Umbilical cord (tissue), 2 donors: ENCODE results near the genes UBASH3A, WDR4 and H2BC12L.

- RAMPAGE, long total RNA = no peak
Observed at GRCh38 chr21:42299124-42300015, 15.8 kb downstream of the TFF3 start.

DNA sequence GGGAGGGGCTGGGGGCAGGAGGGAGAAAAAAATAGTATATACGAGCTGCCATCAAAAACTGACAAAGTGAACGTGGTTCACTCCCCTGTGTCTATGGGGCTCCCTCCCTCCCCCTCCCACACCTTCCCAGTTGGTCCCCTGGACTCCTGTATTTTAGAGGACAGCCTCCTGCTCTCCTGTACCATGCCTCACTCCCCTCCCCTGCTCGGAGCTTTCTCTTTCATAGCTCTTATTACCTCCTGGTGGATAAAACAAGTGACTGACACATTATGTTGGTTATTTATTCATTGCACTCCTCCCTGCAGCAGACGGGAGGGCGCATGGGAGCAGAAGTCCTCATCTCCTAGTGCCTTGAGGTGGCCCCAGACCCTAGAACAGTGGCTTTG, 979 bp upstream of the TFF1 start:
- RAMPAGE, long total RNA = no peak

DNA sequence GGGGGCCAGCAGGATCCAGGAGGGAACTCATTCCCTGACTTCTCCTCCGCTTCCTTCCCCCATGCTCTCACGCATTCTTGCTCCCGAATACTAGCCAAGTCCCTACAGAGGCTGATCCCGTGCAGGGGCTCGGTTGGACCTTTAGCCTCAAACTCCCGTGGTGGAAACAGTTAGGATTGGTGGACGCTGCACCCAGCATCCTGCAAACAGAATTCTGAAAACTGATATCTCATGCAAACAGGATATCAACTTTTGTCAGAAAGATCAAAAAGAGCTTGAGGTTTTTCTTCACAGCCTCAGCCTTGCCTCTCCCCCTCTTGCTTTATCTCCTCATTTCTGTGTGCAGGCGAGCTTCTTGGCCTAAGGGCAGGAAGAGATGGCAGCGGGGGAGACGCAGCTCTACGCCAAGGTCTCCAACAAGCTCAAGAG, at the start of gene UBASH3A:
TSS of gene UBASH3A (plus strand) at position 333 of the 429 bp plus-strand sequence.
- RAMPAGE, long total RNA = no peak

- RAMPAGE, long total RNA = no peak
Observed at GRCh38 chr21:42464785-42466089, 30.8 kb downstream of the RSPH1 start.

DNA sequence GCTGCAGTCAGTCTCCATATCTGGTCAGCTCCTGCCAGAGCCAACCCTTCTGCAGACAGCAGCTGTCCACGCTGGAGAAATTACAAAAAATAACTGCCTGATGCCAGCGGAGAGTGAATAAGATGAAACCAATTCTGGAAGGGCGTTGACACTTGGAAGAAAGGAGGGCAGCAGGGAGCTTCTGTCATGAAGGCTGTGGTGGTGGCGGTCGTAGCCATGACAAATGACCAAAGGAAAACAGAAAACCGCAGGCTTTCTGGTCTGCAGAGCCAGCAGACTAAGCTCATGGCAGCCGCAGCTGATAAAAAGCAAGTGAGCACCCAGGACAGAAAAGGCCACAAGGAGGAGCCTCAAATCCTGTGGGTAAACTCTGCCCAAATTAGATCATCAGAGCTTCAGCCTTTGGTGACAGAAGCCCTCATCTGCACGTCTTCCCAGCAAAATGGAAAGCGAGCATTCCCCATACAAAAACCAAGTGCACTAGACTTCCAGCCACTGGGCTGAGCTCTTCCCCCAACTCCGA, 28.8 kb downstream of the RSPH1 start:
- RAMPAGE, long total RNA = no peak

DNA sequence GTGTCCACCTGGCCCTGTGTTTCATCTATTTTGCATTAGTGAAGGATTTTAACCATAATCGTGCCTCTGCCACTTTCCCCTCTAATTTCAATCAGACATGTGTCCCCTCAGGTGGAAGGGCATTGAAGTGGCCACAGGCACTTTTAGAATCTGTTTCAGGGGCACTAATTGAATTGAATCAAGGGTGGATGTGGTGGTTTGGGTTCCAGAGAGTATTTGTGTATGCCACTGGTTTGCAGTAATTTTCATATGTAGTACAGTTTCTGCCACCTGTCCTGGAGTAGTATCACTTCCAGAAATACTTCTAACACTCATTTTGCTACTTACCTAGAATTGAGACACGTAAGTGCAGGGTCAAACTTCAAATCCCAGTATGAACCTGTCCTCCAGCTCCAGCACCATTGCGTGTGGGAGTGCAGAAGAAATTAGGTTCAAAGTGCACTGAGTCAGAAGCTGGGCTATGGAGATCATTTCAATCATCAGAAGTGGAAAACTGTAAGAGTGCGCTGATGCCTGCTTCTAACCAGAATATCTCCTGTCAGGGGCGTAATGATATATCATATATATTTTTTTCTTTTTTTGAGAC, 26.8 kb downstream of the RSPH1 start:
- RAMPAGE, long total RNA = no peak

- RAMPAGE, long total RNA = no peak
Observed at GRCh38 chr21:42496780-42497275, 804 bp upstream of the RSPH1 start.

DNA sequence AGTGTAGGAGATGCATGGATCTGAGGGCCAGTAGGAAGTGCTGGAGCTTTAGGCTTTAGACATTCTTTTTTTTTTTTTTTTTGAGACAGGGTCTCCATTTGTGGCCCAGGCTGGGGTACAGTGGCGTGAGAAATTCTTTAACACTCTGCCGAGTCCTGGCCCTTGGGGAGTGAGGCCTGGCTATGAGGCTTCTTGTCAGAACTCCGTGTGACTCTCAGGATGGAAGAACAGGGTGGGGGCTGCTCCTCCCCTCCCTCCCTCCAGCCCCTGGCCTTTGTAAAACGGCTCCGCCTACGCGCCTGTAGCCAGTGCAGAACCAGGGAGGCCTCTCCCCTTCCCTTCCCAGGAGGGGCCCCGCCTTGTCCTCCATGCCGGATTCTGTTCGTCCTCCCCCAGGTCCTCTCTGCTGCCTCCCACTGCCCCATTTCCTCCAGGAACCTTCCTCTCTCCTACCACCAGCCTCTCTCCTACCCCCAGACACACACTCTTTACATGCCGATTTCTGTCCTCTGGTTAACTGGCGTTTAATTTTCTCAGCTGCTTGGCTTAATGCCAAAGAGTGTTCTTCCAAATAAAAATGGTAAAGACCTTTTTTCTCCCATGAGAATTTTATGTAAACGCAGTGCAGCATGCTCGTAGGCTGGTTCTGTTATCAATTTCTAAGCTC, 21.0 kb downstream of the PDE9A start:
- RAMPAGE, long total RNA = no peak

GRCh38 chr21:42746545-42747708, 93.5 kb downstream of the PDE9A start:
- RAMPAGE, long total RNA = no peak

- RAMPAGE, long total RNA = no peak
Observed at GRCh38 chr21:42878729-42879767, at the start of gene WDR4. Gene WDR4, minus strand, starts transcription at chr21:42879539.

GRCh38 chr21:43341309-43342098, 85.4 kb downstream of the SIK1 start:
- RAMPAGE, long total RNA = no peak

- RAMPAGE, long total RNA = no peak
Observed at GRCh38 chr21:43353816-43354536, 73.0 kb downstream of the SIK1 start.

- RAMPAGE, long total RNA = no peak
Observed at GRCh38 chr21:43369107-43369623, 57.8 kb downstream of the SIK1 start.

DNA sequence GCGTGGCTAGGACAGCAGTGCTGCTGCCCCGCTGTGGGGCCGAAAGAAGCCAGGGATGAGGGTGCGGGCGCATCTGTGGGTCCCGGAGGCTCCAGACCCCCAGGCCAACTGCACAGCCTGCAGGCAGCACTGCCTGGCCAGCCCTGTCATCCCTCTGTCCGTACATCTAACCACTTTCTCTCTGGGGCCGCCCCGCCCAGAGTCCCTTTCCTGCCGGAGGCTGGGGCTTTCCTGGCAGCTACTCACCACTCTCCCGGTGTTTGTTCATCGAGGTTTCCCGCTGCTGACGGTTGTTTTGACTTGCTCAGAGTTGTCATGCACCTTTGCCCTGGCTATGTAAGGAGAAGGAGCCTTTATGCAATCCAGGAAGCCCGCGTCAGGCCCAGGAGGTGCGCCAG, 50.9 kb upstream of the SIK1 start:
- RAMPAGE, long total RNA = no peak

- RAMPAGE, long total RNA = no peak
Observed at GRCh38 chr21:43564912-43565345, at the start of gene H2BC12L. Gene H2BC12L, plus strand, starts transcription at chr21:43565182.

GRCh38 chr21:43639627-43640209, 19.6 kb downstream of the HSF2BP start:
- RAMPAGE, long total RNA = no peak

DNA sequence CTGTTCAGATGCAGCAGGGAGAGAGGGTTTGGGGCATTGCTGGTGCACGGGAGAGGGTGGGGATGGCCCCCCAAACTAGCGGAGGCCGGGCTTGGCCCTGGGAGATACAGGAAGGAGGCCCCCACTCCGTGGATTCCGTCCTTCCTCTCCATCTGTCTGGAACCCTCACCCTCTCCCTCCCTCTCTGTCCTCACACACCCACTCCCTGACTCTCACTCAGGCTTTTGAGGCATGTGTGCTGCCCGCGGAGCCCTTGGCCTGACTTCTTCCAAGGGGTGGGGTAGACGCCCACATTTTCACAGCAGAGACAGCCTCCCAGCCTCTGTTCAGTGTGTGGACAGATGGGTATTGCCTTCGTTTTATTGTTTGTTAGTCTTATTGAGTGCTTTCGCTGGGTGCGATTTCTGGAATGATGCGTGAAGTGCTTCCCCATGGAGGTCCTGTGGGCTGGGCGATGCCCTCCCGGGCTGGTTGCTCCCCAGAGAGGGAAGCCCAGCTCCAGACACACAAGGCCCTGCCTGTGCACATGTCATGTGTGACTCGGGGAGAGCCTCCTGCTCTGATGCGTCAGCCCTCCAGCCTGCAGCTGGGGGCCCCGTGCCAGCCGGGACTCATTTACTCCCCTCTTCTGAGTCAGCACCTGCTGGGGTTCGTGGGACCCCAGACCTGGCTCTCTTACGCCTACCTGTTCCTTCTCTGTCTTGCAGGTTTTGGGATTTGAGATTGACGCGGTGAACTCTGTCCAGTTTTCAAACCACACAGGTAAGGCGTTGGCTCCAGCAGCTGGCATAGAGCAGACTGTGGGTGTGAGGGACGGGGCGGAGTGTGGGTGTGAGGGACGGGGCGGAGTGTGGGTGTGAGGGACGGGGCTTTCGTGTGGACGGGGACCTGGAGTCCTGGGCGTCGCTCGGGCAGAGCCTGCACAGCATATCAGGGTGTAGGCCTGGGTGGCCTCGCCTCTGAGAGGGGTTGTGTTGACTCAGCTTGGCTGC, 14.7 kb downstream of the PDXK start:
- RAMPAGE, long total RNA = no peak

- RAMPAGE, long total RNA = no peak
Observed at GRCh38 chr21:43740208-43741203, 21.6 kb downstream of the PDXK start.

DNA sequence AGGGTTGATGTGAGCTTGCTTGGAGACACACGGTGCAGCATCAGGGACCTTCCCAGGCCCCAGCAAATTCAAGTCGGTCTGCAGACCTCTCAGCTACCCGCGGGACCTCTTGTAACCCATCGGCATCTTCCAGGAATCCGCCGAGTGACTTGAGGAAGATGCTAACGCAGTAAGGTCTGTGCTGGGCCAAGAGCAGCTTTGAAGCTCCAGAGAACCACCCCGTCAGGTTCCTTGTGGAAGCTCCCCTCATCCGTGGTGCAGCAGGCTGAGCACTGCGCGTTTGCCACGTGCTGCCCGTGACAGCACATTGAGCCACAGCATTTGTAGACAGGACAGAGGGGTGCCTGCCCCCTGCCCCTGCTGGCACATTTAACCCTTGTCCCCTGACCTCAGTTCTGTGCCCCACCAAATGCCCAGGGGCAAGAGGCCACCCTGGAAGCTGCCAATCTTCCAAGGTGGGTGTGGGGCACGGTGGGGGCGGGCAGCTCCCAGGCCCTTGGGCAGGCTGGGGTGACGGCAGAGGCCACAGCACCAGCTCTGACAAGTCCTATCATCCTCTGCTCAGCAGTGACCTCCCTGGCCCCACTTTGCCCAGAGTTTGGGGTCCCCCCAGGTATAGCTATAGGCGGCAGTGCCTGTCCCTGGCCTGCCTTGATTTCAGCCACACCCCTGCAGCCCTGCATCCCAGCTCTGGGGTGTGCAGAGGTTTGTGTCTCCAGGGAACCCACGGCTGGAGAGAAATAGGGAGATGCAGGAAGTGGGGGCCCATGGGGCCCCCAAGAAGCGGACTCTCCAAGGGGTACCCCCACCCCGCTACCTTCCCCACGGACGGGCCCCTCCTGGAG, 19.2 kb downstream of the CSTB start:
- RAMPAGE, long total RNA = no peak

DNA sequence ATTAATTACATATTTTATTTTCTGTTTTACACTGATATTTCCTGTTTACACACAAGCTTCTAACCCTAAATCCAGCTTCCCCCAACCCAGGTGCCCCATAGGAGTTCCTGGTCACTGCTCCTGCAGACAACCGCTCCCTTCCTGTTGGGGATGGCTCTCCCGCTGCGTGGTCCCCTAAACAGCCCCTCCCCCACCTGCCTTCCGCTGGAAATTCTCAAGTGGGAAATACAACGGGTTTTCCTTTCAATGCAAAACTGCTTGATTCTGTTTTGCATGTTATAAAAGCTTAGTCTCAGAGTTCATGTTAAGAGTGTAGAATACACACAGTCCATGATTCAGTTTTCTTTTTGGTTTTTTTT, 3.6 kb downstream of the CSTB start:
- RAMPAGE, long total RNA = no peak